Smooth muscle cell (in vitro differentiated cells): ENCODE data around the gene MYO9A.

DNA sequence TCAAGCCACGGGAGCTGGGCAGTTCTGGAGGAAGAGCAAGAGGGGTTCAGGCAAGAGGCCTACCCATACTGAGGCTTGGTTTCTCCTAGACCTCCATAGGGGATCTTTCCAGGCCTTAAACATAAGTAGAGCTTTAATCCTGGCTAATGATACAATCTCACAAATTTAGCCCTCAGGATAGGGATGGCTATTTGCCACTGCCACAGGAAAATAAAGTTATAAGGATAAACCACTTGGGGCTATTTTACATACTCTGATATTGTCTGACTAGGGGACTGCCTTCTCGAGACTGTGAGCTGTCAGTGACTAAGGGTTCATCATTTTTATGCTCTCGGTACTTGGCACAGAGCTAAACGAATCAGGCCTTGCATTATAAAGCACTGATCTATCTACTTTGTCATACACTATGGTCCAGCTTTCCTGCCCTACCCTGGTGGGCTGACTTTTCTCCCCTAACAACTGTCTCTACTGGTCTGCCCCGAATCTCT, 1.6 kb downstream of the LARP6 start:
- RAMPAGE, long total RNA: no peak

DNA sequence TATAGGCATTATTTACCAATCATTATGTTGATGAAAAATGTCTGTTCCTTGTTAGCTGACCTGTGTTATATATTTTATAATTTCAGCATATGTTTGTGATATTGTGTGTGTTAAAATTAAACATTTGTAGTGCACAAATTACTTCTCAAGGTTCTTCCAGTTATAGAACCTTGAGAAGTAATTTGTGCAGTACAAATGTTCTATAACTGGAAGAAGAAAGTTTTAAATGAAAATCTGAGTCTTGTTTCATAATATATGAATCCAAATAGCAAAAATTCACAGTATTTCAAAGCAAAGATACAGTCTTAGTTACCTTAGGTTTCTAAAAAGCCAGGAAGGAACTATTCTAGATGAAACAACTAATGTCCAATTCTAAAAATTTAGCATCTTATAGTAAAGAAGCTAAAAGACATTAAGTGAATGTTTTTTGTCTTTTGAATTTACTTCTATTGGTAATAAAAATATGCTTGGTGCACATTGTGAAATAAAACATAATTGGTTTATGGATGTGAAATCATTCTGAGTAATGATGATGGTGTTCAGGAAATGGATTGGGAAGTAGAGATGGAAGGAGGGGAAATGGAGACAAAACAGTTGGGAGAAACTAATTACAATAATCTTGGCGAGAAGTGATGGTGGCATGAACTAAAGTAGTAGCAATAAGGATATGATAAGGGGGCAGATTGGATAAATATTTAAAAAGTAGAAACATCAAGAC, 21.4 kb downstream of the LRRC49 start:
- RAMPAGE, long total RNA: no peak

- RAMPAGE, long total RNA: no peak
These were observed 35.7 kb upstream of the THSD4 start for GRCh38 chr15:71079392-71080082.

DNA sequence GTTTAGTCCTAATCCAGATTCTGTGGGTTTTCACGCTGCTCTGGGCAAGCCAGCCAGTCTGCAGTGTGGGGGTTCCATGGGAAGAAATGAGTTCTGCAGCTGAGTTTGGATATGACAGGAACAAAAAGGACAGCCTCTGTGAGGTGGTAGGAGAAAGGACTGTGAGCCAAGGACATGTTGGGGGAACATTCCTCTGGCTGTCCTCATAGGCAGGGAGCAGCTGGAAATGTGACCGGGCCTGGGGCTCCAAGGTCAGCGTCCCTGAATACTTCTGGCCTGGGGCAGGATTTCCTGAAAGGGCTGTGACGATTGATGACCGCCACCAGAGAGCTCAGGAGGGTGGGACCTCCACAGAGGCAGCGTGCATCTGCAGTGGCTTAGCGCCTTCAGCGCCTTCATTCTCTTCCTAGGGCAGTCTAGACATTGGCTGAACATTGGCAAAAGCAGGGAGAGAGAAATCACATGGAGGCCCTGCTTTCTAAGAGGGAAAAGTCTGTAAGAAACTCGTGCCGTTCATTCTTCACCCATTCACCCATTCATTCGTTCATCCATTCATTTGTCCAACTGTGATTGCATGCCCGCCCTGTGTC, 18.9 kb downstream of the THSD4 start:
- RAMPAGE, long total RNA: no peak

DNA sequence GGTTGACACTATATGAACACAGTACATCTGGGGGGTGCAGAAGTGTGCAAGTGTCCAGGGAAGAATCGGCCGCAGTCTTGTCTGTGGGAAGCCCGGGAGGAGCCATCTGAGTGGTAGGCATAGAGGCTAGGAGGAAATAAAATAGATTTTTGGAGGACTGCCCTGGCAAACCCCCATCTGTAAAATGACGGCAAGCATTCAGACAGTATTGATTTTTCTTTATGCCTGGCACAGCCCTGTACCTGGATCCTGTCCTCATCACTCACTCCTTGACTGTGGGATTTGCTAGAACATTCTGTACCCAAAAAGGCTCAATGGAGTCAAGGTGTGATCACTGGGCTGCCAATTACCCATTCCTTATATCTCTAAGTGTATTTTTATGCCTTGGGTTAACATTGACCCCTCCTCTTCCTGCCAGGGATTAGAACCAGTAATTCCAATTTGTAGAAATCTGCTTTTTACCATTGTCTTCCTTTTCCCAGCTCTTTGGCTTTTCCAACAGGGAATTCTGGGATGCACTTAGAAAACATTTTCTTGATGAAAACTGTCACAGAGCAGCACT, 31.4 kb downstream of the THSD4 start:
- RAMPAGE, long total RNA: no peak

DNA sequence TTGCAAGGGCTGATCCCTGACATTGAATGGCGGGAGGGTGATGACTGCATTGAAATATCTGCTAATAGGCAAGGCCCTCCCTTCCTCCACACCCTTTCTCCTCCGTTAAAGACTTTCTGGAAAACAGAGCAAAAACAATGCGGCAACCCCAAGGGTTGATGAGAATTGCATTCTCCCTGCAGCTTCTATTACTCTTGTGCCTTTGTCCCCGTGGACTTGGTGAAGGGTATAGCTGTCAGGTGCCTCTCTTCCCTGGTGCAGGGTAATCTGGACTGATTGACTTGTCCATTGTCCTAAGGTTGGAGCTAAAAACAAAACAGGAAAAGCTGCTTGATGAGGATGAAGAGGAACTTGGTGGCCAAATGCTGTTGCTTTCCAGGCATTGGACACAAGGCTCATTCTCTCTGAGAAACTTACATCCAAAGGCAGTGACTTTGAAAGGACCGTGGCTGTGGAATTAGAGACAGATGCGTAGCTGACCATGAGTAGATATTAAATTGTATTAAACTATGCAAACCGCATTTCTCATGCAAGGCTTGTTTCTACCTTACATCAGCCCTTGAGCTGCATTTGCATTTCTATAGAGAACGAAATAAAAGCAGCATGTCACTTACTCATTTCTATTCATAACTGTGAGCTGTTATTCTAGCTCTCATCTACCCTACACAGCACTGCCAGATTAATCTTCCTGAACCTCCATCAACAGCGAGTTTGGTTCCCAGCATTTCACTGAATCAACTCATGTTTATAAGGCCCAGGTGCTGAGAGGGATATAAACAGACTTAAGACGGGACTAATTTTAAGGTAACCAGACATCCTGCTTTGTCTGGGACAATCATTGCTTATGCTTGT, 72.1 kb downstream of the THSD4 start:
- RAMPAGE, long total RNA: no peak

DNA sequence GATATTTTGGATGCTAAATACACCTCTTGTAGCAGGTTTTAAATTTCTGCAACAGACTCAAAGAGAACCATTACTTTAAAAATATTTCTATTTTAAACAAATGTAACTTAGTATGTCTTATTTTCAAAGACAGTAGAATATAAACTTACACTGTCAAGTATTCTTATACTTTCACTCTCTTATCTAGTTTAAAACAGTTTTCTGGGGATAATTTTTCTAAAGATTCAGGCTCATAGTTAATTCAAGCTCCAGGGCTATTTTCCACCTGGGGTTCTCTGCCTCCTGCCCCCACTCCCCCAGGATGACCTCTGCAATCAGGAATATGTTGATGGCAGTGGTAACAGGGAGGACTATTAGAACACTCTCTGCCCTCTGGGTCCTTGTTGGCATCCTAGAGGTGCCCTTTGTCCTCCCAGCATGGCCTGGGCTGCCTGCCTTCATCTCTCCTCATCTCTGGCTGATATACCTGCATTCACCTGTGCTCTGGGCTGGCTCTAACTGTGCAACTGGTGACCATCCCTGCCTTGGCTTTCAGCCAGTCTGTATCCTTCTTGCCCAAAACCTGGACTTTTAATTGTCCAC, 199.6 kb downstream of the THSD4 start:
- RAMPAGE, long total RNA: no peak

- RAMPAGE, long total RNA: no peak
These were observed 294.7 kb upstream of the NR2E3 start for GRCh38 chr15:71515600-71516199.

GRCh38 chr15:71529205-71529688, 281.1 kb upstream of the NR2E3 start:
- RAMPAGE, long total RNA: no peak

GRCh38 chr15:71691701-71692236, 118.6 kb upstream of the NR2E3 start:
- RAMPAGE, long total RNA: no peak

GRCh38 chr15:71789957-71790649, 20.3 kb upstream of the NR2E3 start:
- RAMPAGE, long total RNA: no peak

DNA sequence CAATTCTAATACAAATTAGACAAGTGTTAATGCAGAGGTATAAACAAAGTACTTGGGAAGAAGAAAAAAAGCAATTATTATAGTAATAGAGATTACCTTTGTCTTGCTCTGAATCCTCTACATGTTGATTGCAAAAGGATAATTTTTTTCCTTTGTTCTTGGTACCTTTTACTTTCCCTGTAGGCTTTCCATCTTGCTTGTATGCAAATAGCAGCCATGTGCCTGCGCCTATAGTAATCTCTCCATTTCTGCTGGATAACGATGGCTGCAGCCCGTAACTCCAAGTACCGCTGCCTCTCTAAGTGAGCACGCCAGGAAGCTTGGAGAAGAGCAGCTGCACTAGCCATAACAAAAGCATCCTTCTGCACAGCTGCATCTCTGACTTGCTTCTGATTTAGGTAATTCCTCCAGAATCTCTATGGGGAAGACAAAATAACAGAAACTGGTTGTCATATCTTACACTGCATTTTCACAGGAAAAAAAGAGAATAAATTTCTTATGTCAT, 89.3 kb downstream of the NR2E3 start:
- RAMPAGE, long total RNA: no peak

DNA sequence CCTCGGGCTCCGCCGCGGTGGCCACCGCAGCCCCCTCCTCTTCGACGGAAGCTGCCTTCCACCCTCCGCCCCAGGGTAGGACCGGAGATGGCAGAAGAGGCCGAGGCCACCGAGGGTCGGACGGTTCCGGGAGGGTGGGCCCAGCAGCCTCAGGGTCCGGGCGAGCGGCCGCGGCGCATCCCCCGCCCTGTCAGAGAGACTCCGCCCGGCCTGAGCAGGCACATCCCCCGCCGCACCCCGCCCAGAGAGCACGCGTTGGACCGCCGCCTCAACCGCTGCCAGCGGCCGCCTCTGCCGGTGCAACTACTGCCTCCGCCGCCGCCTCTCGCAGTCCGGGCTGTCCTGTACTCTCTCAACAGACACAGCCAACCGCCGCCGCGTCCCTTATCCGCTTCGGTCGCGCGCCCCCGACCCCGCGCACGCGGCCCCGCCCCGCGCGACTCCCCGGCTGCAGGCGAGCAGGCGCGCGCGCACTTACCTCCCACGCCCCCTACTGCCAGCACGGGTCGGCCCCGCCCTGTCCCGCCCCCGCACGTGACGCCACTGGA, at the start of gene MYO9A:
TSS of gene MYO9A (minus strand) at position 472 of the 548 bp plus-strand sequence.
- RAMPAGE, long total RNA: start-site peak on the minus strand centred at position 179 of the sequence, 43 bp wide, 166 and 31 reads in 2 replicates

DNA sequence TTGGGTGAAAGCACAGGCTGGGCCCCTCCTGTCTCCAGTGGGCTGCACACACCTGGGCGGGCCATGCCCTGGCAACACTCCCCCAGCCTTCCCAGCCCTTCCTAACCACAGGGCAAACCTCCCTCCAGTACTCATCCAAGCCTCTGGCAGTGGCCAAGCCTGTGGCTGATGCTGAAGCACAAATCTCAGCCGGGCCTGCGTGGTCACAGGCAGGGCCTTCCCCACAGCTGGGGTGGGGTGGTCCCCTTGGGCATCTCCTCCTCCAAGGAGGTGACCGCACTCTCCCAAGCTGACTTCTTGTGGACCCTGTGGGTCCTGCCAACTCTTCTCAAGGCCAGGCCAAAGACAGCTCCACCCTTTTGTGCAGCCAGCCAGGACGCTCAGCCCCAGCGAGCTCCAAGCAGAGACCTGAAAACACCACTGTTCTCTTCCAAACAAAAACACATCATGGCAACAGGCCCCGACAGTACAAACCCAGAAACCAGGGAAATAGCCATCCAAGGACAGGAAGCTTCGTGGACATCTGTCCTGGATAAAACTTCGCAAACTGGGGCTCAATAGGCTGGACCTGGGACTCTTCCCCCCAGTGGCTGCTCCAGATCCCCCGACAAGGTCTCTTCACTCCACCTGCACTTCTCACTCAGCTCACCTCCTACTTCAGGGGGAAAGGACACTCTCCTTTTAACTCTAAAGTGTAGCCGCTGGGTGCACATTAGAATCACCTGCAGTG, 21.3 kb downstream of the GRAMD2A start:
- RAMPAGE, long total RNA: no peak

- RAMPAGE, long total RNA: no peak
These were observed 666 bp downstream of the PKM start for GRCh38 chr15:72230018-72231030.

DNA sequence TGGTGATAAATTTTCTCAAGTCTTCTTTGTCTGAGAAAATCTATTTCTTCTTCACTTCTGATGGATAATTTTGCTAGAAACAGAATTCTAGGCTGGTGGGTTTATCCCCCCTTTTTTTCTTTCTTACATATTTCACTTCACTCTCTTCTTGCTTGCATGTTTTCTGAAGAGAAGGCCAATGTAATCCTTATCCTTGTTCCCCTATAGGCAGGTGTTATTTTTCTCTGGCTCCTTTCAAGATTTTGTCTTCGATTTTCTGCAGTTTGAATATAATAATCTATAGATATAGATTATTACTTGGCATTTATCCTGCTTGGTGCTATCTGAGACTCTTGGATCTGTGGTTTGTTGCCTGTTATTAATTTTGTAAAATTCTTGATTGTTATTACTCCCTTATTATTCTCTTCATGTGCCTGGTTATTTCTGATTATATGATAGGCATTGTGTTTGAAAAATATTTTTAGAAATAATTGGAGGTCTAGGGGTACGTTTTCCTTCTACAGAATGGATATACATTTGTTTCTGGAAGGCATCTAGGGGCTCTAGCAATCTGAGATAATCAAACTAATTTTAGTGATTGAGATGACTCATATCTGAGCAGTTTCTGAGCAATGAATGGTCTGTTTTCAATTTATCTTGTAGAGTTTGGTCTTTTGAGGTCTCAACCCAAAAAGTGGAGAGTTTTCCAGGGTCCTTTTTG, 14.8 kb upstream of the CELF6 start:
- RAMPAGE, long total RNA: no peak

GRCh38 chr15:72474428-72475092, 430 bp downstream of the ARIH1 start:
- RAMPAGE, long total RNA: no peak

DNA sequence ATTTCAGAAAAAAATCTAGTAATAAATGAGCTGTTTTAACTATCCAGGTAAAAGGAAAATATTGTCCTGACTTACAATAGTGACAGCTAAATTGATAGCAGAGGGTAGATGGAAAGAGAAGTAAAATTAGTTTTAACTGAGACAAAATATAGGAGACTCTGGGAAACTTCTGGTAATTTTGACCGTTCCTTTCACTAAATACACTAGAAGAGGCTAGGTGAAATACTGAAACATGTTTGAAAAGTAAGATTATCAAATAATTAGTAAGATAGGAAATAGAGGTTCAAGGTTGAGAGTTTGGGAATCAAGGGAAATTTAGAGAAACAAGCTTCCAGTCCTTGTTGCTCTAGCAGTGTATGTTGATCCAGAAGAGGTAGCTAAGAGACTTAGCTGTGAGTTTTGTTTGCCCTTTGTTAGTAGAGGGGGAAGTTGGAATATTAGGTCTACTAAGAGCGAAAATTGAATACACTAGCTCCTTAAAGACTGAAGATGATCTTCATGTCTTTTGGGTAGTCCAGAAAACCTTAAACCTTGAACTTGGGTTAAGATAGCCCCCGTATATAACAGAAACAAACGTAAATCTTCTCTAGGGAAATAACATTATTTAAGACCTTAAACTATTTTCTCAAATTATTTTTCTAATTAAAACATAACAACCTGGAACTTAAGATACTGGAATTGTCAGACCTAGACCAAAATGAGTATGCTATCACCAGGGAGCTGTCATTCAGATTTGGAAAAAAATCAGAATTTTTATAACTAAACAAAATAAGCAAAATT, 56.0 kb downstream of the ARIH1 start:
- RAMPAGE, long total RNA: no peak

DNA sequence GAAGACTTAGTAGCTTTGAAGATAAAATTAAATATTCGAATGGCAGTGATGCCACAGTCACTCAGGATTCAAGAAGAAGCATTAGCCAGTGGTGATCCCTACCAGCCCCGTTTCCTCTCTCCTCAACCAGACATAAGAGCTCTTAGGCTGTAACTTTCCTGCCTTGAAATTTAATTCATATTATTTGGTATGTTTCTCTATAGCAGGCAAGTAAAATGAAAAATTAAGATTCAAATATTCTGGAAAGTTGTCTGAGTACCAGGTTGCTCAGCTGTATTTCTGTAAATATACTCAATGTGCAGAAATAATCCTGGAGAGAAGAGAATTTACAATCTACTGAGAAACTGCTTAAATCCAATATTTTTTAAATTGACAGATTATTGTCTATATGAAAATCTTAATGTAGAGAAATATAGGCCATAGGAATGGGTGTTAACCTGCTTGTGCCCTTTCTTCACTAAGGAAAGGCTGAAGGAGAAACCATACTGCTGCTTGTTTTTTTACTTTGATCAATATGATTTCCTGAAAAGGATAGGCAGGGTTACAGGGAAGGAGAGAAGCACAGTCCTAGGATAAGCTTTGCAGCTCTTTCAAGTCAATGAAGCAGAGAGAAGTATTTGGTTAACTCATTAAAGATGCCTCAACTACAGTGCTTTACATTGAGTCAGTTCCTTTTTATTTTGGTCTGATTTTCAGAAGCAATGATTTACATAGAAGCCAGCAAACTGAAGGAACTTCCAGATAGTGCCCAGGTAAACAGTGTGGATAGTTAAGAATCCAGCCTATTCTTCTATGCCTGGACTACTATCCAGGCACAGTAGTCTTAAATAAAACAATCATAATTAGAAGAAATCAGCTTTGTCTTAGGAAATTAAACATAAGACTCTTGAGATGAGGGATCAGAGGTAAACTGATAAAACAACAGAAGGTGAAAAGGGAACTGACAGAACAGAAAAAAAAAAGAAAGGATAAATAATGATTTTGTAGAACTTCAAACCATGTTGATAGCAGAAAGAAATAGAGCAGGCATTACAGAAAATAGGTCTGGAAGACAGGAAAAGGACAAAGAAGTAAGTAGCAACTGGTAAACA, 64.7 kb downstream of the ARIH1 start:
- RAMPAGE, long total RNA: no peak

DNA sequence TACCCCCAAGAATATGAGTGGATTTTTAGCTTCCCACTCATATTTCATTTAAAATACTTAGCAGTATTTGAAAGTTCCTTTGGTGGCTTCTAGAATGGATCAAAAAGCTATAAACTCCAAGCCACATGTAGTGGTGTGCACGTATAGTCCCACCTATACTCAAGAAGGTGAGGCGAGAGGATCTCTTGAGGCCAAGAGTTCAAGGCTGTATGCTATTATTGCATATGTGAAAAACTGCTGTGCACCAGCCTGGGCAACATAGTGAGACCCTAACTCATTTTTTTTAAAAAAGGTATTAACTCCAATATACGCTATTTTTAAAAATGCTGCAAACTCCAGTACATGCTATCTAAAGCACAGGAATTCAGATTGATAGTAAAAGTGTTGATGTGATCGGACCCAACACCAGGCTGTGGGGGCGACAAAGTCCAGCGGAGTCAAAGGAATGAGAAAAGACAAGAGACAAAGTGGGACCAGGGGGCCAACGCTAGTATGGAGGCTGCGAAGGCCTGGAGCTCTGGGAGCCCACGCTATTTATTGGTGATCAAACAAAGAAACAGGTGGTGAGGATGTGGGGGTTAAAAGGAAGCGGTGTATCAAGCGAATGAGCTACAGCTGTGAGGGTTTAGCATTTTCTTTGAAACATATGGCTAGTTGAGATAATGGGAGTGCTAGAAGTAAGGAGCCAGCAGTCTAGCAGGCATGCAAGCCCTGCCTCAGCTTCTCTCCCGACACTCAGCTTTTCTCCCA, 66.6 kb downstream of the ARIH1 start:
- RAMPAGE, long total RNA: no peak